Choroid plexus epithelial cell (primary cell): ENCODE results near the genes FLACC1, C2CD6 and TMEM237.

DNA sequence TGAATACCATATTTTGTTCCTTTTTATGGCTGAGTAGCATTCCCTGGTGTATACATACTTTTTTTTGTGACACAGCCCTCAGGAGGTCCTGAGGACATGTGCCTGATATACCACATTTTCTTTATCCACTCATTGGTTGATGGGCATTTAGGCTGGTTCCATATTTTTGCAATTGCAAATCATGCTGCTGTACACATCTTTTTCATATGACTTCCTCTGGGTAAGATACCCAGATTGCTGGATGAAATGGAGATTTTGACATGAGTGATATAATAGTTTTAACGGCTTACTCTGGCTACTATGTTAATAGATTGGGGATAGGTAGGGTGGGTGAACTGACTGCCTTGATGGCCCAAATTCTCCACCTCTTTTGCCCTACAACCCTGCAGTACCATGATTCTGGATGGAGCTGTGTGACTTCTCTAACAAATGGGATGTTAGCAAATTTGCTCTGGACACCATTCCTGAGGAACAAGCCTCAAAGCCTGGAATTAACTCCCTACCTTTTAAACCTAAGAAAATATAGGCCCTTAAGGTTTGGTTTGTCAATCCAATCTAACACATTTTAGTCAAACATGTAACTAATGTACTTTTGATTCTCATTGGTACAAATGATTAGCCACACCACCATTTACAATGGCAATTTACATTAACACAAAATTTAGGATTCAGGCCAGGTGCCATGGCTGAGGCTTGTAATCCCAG lies 13.1 kb downstream of the CLK1 start:
- RRBS: no CpG with 5 or more reads among the region's 1 CpG

DNA sequence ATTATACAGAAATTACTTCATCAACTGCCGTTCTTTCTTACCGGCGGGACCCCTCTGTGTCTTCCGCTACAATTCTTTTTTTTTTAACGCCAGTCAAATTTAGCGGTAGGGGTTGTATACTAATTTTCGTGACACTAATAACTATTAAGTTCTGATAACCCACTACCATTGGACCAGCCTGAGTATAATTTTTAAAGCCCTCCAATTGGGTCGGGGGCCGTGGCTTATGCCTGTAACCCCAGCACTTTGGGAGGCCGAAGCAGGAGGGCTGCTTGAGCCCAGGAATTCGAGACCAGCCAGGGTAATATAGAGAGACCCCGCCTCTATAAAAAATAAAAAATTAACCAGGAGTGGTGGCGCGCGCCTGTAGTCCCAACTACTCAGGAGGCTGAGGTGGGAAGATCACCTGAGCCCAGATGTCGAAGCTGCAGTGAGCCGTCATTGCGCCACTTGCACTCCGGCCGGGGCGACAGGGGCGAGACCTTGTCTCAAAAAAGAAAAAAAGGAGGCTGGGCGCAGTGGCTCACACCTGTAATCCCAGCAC lies 1.3 kb downstream of the CLK1 start:
- RRBS: no CpG with 5 or more reads among the region's 23 CpGs

- RRBS: no CpG with 5 or more reads among the region's 4 CpGs
Measured at GRCh38 chr2:200890348-200891045, 1.3 kb downstream of the NIF3L1 start.

- RRBS: no CpG with 5 or more reads among the region's 3 CpGs
Measured at GRCh38 chr2:200968072-200968892, 4.8 kb upstream of the ORC2 start.

GRCh38 chr2:201128934-201129976 lies 13.3 kb downstream of the CFLAR start:
- RRBS: no CpG with 5 or more reads among the region's 6 CpGs

DNA sequence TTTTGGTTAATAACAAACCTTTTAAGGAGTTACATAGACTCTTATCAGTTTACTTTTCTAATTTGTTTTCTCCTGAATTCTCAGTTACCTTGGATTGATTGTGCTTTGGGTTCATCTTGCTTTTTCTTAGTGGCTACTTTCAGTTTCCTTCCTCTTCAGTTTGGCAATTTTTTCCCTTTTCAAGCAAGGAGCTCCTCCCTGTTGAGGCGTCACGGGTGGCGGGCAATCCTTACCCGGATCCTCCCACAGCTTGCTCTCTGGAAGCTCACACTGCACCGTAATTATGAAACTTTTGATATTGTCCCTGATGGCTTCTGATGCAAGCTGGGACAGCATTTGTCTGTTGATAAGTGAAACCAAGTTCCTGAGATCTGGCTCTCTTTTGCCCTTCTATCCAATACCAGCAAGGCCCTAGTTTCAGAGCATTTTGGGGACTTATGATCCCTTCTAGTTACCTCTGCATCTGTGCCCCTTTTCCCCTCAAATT lies 20.8 kb upstream of the CASP8 start:
- RRBS: no CpG with 5 or more reads among the region's 5 CpGs

DNA sequence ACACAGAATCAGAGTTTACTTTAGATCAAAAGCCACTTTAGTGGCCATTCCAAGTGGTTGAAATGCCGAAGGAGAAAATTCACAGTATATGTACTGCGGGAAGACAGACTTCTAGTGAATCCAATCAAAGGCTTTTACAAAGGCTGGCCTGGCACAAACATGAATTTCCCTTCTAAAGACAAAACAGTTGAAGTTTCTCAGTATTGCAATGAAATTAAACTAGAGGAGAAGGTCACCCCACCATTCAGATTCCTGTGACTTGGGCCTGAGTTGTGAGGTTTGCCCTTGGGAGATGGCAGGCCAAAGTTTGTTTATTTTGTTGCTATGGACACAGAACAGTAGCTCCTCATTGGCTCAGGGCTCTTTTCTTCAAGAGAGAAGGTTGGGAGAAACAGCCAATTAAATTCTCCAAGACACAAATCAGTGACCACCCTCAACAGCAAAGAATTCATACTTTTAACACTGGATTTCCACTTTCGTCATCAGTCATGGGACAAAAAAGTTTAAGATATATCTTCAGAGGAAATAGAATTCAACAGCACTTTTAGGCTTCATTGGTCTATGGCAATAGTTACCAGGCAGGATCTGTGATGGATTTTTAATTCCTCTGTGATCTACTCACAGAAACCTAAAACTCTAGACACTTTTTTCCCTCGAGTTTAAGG lies at the start of gene FLACC1:
Gene FLACC1, minus strand, starts transcription at position 273 of the 665 bp plus-strand sequence.
- RRBS: no CpG with 5 or more reads among the region's 4 CpGs

DNA sequence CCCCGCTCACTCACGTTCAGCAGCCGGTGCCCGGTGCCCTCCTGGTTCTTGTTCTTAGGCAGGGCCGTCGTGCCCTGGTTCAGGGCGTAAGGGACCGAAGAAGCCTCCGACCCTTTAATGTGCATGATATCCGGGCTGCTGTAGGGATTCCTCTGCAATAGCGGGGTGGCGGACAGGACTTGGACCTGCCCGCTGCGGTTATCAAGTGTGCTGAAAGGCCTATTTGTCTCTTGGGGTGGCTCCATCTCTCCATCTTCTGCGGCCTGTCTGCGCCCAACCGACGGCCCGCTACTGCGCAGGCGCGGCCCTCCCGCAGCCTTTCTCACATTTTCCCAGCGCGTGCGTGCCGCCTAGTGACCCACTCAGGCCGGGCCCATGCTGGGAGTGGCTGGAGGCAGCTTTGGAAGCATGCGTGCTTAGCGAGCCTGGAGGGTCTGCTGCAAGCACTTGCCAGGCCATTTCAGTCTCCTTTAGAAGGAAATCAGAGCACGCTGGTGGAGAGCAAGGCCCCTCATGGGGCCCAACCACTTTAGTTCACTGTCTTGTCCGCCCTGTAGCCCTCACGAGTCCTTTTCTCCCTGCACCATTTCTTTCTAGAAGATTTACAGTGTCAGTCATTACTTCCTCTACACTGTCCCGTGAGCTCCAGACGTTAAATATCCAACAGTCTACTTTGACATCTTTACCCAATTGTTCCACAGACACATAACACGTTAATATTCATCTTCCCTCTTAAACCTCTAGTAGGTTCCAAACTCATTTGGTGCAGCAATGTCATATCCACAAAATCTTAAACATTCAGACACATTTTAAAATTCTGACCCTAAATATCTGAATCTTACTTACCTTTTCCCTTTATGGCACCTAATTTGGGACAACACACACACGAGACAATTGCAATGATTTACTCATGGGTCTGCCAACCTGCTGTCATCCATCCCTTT lies at the start of gene C2CD6:
Gene C2CD6, minus strand, starts transcription at position 293 of the 944 bp plus-strand sequence.
- RRBS: 59% methylated on average over 4 of the region's 37 CpGs

DNA sequence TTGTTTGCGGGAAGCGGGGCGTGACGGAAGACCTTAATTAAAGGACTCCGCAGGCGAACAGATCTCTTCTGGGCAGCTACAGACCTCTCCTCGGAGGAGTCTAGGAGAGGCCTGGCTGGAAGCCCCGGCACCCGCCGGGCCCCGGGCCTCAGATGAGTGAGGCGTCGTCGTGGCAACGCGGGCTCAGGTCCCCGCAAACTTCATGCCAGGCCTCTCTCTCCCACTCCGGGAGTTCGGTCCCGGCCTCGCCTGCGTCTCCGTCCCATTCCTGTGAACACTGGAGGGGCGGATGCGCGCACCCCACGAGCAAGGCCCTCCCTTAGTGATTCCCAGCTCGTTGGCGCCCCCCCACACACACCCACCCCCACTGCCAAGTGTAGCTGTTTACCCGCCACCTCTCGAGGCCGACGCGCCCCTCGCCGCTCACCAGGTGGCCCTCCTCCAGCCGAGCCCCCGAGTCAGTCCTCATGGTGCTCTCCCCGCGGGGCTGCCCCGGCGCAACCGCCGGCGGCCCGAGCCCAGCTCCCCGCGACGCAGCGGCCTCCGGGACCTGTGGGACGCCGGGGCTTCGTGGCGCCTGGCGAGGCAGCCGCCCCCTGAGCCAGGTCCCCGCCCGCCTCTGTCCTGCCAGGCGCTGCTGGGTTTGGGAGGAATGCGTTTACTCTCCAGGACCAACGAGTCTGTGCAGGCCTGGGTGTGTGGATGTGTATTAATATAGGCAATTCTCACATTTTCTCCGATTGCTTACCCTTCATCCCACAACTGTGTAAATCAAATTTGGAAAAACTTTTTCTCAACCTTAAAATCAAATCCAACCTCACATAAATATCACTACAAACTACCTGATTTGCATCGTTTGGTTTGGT lies at the start of gene TMEM237:
Gene TMEM237, minus strand, starts transcription at position 572 of the 866 bp plus-strand sequence.
- RRBS: 2% methylated on average over 15 of the region's 64 CpGs

- RRBS: no CpG with 5 or more reads among the region's 2 CpGs
Measured at GRCh38 chr2:201758977-201759577, 21.7 kb downstream of the ALS2 start.

DNA sequence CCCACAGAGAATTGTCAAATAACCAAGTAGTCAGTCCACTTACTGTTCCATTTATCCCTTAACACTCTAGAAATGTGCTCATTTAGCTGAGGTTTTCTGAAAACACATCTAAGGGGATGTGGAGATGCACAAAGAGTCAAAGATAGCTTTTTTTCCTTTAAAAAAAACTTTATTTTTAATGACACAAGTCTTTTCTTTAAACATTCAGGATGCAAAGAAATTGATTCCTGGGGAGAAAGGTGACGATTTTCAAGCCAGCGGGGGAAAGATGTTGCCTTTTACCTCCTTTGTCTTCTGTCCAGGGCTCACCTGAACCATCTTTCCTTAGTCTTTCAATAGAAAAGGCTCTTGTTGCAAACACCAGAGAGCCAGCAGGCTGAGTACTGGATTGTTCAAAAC lies 55.6 kb upstream of the FZD7 start:
- RRBS: no CpG with 5 or more reads among the region's 2 CpGs

DNA sequence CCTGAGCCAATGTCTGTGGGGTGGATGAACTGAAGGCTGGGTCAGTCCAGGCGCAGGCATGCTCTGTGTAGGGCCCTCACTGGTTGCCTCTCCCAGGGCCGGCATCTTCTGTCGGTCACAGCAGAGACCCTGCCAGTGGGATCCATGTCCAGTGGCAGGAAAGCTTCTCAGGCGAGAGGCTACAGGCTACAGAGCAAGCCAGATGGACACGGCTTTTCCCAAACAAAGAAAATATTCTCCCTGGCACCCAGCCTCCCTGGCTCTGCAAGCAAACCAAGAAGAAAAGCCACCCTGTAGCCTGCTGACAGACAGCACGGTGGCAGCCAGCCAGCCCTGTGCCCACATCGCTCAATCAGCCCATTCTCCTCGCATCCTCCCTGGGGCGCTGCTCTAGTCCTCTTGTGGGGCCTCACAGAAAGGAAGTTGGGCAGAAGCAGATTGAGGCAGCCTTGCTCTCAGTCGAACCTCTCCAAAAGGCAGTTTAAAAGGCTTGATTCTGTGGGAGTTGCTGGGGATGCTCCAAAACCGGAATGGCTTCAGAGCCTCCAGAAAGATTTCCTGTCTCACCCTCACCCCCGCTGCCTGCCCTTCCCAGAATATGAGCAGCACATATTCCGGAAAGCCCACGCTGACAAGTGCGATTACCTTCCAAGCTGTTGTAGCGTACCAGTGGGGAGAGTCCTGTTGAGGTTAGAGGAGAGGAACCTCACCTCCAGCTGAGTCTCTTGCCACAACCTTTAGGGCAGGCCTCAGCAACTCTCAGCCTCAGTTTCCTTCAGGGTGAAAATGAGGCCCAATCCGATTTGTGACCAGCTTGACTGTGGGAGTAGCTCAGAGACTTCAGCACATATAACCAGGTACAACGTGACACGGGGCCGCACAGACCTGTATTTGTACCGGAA lies 48.4 kb upstream of the FZD7 start:
- RRBS: 88% methylated on average over 2 of the region's 21 CpGs

- RRBS: 2% methylated on average over 7 of the region's 94 CpGs
Measured at GRCh38 chr2:202032497-202033672, 770 bp upstream of the FZD7 start.

GRCh38 chr2:202376771-202376997 lies 557 bp downstream of the BMPR2 start:
- RRBS: no CpG with 5 or more reads among the region's 13 CpGs

DNA sequence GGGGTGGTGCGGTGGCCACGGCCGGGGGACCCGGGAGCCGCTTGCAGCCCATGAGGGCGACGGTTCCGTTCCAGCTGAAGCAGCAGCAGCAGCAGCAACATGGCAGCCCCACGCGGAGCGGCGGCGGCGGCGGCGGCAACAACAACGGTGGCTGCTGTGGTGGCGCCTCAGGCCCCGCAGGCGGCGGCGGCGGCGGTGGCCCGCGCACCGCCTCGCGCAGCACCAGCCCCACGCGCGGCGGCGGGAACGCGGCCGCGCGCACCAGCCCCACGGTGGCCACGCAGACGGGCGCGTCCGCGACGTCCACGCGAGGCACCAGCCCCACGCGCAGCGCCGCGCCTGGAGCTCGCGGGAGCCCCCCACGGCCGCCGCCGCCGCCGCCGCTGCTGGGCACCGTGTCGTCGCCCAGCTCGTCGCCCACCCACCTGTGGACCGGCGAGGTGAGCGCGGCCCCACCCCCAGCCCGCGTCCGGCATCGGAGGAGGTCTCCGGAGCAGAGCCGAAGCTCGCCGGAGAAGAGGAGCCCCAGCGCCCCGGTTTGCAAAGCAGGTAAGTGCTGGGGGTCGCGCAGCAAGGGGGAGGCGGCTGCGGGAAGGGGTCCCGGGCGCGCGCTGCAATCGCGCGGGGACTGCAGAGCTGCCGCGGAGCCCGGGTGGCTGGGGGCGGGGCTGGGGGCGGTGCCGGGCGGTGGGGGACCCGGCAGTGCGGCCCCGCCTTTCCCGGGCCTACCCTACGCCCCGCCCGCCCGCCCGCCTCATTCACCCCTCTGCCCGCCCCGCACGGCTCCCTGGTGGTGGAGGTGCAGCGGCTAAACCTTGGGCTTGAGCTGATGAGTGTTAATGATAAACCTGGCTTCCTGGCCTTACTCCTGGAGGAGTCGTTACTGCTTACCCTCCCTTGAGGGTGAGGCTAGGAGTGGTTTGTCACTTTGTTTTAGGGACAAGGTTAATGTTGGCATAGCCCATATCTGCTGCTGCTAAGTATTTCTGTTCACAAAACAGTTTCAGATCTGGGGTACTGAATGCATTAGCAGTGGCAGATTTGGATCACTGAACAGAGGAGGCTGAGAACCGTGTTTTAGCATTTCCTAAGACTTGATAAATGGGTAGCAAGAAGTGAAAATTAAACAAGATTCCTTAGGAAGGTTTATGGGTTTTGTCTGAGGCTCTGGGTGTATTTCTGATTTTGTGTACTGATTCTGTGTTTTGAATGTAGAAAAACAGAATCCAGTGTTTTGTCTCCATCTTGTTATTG lies 898 bp downstream of the FAM117B start:
- RRBS: 2% methylated on average over 22 of the region's 115 CpGs

DNA sequence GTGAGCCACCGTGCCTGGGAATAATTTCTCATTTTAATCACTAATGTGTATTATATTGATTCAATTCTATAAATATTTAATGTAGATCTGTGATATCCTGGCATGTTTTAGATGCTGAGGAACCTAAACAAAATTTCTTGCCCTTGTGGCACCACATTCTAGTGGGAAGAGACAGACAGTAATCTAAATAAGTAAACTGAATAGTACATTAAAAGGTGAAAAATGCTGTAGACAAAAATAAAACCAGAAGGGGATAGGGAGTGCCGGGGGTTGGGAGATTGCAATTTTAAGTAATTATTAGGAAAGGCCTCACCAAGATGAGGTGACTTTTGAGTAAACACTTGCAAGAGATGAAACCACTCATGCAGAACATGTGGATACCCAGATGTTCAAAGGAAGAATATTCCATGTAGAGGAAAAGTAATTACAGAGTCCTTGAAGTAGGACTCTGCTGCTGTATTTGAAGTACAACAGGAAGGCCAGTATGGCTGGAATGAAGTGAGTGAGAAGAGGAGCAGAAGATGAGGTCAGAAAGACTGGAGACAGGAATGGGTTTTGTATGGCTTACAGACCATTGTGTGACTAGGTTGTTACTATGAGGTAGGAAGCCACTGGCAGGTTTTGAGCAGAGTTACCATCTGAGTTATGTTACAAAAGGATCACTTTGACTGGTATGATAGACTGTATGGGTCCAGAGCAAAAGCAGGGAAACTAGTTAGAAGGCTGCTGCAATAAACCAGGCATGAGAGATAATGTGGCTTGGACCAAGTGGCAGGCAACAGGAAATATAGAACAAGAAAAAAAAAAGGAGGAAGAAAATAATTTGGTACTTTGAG lies 37.1 kb downstream of the CYP20A1 start:
- RRBS: no CpG with 5 or more reads among the region's 2 CpGs

GRCh38 chr2:203534509-203534673 lies 710 bp downstream of the RAPH1 start:
- RRBS: no CpG with 5 or more reads among the region's 6 CpGs

DNA sequence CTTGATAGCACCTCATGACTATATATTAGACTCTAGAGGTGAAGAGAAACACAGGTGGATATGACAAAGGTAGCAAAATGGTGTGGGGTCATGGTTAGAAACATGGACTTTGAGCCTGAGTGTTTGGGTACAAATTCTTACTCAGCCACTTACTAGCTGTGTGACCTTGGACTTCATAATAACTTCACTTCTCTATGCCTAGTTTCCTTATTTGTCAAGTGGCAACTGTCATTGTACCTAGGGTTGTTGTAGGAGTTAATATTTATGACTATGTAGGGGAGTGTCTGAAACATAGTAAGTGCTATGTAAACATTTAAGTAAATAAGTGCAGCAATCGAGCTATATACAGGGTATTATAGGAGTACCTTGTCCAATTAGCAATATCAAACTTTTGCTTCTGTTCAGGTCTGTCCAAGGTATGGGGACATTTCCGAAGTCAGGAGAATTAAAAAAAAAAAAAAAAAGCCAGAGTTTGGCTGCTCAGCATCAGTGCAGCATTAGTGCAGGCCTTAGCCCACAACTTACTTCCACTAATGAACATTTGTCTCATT lies 49.7 kb upstream of the RAPH1 start:
- RRBS: no CpG with 5 or more reads among the region's 2 CpGs